A172 (cell line): ENCODE measurements around the genes ABCF3, EEF1AKMT4, EIF4G1 and POLR2H.

- RAMPAGE, long total RNA = no peak
These were observed 144 bp upstream of the YEATS2 start for GRCh38 chr3:183697559-183697747.

DNA sequence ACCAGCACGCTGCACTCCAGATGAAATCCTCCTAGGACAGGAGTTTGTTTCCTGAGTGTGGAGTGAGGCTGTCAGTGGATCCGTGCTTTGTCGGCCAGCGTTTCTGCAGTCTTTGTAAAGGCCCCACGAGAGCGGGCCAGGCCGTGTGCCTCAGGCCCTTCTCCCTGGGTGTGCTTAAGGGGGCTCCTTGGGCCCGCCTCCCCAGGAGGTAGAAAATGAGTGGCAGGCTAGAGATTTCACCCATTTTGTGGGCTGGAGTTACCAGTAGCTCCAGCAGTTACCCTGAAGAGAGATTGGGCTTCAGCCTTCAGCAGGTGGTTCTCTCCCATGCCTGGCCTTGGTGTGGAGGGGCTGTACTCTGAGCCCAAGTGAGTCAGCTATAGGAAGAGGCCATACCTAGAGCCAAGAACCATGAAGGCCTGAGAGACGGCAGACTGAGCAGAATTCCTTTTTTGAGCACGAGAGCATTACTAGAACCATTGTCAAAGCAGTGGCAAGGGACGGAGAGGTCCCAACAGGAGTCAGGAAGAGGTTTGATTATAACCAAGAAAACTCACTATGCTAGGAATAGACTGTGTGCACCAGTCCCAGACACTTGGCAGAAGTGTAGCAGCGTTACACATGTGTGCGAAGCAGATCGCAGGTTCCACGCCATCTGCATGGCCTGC is 14.5 kb downstream of the MAP6D1 start:
- RAMPAGE, long total RNA = no peak

DNA sequence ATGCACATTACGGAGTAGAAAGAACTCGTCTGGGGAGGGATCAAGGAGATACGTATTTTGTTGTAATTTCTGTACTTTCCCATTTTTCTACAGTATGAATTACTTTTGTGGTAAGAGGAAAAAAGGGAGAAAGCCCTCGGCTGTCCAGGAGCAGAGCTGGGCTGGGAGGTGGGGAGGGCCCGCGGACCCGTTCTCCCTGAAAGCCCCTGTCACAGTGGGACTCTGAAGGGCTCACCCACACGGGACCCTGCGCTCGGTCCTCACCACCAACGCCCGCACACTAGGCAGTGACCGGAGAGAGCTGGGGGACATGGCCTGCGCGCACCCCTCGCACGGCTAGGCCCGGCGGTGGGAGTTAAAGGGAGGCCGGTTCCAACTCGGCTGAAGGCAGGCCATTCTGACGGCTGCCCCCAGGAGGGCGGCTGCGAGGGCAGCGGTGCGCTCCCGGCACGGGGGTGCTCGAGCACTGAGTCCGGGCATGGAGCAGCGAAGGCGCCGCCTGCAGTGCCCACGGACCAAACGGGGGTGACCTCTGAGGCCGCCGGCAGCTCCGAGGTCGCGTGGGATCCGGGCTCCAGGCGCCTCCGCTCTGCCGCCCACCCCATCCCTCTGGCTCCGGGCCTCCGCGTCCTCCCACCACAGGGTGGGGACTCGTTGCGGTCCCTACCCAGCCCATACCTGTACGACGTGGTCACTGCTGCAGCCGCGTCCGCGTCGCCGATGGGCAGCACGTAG is 741 bp downstream of the MAP6D1 start:
- RAMPAGE, long total RNA = no peak

GRCh38 chr3:184155612-184156117 is 488 bp downstream of the DVL3 start:
- RAMPAGE, long total RNA = no peak

- RAMPAGE, long total RNA = no peak
These were observed 4.6 kb upstream of the AP2M1 start for GRCh38 chr3:184169953-184170597.

GRCh38 chr3:184170598-184171188 is 4.0 kb upstream of the AP2M1 start:
- RAMPAGE, long total RNA = no peak

GRCh38 chr3:184181558-184181831 is 4.5 kb upstream of the ABCF3 start:
- RAMPAGE, long total RNA = no peak

GRCh38 chr3:184185076-184186261 is at the start of gene ABCF3:
Gene ABCF3, plus strand, starts transcription at chr3:184186199.
- RAMPAGE, long total RNA = start-site peak on the plus strand at chr3:184186181-184186203, 228 and 345 reads in 2 replicates

DNA sequence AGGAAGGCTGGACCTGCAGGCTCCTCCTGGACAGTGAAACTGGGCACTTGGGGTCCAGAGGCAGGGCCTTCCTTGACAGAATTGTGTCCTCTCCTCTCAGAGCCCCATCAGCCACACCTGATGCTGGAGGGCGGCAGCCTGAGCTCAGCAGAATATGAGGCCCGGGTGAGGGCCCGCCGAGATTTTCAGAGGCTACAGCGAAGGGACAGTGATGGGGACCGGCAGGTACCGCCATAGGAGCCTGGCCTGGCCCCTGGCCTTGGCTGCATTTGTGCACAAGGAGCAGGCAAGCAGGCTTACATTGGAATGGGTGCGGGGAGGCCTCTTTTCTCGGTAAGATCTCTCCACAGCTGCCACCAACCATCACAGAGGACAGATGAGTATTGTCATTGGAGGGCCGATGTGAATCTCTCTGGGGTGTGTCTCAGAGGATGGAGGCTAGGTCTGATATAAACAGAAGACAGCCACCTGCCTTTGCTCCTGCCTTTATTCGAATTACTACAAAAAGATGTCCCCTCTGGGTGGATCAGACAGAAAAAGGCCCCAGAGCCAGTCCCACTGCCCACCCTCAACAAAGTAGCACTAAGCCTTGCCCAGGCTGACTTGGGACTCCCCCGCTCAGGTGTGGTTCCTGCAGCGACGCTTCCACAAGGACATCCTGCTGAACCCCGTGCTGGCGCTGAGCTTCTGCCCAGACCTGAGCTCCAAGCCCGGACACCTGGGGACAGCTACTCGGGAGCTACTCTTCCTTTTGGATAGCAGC is 5.3 kb downstream of the VWA5B2 start:
- RAMPAGE, long total RNA = no peak

DNA sequence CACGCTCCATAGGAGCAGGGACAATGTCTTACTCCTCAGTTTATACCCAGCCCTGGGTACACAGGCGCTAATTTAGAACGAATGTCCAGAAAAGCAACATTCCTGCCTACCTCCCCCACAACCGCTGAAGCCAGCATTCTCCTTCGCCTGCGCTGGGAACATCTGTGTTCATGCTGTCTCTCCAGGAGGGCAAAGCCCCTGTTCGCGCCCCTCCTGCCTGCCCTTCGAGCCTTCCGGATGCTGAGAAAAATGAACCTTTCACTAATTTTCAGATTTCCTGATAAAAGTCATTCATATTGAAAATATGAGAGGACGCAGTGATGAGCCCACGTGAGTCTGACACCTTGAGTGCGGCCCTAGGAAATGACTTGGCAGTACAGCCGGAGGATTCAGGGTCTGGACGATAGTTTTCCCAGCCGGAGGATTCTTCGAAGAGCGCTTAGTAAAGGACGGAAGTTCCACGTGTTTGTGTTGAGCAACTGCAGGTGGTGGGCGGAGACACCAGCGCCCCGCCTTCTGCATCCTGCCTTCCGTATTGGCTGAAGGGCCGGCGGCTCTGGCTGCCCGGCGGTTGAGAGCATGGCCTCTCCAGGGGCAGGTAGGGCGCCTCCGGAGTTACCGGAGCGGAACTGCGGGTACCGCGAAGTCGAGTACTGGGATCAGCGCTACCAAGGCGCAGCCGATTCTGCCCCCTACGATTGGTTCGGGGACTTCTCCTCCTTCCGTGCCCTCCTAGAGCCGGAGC is at the start of gene EEF1AKMT4:
Gene EEF1AKMT4 (plus strand): TSS at position 557 of the 745 bp plus-strand sequence.
- RAMPAGE, long total RNA = start-site peak on the plus strand centred at position 593 of the sequence, 113 bp wide, 57 and 173 reads in 2 replicates

GRCh38 chr3:184314475-184314920 is at the start of gene EIF4G1:
Gene EIF4G1, plus strand, starts transcription at chr3:184314606.
- RAMPAGE, long total RNA = start-site peak on the plus strand at chr3:184314531-184314661, 124 and 416 reads in 2 replicates

GRCh38 chr3:184315891-184316240 is 1.5 kb downstream of the EIF4G1 start:
- RAMPAGE, long total RNA = no peak

GRCh38 chr3:184323635-184324423 is 9.4 kb downstream of the EIF4G1 start:
- RAMPAGE, long total RNA = no peak

DNA sequence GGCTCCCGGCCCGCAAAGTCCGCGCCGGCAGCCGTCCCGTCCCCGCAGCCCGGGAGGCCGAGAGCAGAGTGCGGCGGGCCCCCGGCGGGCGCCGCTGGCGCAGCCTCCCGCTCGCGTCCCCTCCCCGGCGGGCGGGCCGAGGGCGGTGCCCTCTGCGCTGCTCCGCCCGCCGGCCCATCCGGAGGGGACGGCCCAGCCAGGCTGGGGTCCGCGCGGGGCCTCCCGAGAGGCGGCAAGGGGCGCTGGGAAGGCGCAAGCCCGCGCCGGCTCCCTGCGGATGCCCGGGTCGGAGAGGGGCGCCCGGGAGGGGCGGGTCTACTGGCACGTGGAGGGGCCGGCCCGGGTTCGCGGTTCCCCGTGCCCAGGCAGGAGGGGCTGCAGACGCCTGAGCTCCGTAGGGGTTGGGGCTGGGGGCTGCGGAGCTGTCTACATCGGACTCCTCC is at the start of gene POLR2H:
Gene POLR2H (plus strand): TSS at position 177 of the 443 bp plus-strand sequence.
- RAMPAGE, long total RNA = no peak

GRCh38 chr3:184381168-184381981 is 1.5 kb downstream of the CHRD start:
- RAMPAGE, long total RNA = no peak

DNA sequence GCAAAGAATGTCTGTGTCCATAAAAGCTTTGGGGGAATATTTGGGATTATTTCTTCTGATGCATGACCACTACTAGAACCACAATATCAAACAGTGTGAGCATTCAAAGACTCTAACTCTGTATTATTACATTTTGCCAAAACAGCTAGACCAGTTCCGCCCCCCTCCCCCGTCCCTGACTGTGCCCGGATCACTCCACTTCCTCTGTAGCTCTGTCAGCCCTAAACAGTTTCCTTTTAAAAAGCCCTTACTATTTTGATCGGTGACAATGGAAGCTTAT is 36.7 kb upstream of the EPHB3 start:
- RAMPAGE, long total RNA = no peak

GRCh38 chr3:184680772-184681030 is 31.2 kb downstream of the MAGEF1 start:
- RAMPAGE, long total RNA = no peak

DNA sequence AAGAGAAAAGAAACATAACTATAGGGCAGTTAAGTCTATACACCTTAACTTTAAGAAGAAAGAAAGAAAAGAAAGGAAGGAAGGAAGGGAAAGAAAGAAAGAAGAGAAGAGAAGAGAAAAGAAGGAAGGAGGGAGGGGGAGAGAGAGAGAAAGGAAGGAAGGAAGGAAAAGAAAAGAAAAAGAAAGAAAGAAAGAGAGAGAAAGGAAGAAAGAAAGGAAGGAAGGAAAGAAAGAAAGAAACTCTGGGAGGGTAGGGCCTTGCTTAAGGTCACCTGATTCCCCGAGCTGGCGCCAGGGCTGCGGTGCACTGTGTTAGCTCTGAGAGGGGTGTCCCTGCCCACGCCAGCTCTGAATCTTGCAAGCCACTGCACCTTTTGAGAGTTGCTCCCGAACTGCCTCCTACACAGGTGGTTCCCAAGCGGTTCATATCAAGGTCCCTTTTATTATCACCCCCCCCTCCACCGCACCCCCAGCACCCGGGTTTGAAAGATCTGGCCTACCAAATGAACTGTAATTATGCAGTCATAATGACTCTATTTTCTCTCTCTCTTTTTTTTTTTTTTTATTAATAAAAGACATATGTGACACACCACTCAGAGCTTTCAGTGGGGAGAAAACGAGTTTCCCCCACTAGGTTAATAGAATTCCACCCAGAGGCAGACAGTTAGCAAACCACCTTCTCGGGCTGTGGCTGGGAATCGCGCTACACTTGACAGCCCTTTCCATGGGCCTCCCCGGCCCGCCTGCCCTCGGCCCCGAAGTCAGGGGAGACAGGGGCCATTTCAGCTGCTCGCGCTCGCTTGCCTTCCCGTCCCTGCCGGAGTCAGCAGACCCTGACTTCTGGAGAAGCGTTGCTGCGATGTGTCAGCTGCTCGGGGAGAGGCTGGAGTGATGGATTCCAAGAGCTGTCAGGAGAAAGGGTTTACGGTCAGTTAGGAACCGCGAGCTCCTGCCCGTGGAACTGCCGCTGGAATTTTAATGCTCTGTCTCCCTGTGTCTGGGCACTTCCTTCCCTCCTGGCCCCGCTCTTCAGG is 38.9 kb upstream of the VPS8 start:
- RAMPAGE, long total RNA = no peak

GRCh38 chr3:185332272-185332993 is 30.5 kb upstream of the MAP3K13 start:
- RAMPAGE, long total RNA = no peak

DNA sequence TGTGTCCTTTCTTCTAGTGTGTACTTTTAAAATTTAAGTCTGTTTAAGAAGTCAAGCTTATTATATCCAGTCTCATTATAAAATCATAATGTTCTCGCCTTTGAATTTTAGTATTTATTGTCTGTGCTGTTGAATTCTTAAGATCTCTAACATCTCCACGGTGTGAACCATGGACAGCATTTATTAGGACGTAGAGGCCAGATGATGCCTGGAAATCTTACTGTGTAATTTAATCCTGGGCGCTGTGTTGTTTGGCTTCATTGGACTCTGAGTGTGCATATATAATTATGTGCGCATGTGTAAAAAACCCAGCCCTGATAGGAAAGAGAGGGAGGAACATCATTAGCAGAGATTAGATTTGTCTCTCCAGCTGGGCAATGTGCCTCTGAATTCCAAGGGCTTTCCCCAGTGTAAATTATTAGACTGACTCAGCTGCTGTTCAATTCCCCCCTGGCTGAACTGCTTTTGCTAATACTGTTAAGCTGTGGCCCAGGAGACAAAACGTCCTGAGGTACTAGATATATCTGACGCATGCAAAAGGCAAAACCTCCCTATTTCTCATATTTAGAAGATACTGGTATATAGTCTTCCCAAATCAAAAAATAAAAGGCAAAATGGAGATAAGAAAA is 39.6 kb downstream of the MAP3K13 start:
- RAMPAGE, long total RNA = no peak